Myometrial cell (primary cell): ENCODE results near the genes FOSL1, RIN1 and RBM4B.

DNA sequence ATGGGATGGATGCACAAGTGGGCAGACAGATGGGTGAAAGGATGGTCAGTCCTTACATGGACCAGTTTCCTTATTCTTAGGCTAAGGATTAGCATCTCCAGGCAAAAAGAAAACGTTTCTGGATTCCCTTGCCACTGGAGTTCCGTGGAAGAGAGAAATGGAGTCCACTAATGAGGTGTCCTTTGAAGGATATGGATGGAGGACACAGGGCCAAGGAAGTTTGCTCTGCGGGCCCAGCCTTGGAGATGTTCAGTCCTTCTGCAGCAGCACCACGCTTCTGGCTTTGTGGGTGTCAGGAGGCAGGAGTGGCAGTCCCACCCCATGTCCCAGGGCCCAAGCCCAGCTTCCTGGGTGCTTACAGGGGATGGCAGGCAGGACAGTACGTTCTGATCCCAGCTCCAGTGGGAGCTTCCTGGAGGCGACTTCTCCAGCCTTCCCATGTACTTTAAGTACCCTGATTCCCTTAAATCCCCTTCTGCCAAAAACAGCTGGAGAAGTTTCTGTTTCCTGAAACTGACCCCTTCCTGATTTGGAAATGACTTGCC is 5.4 kb downstream of the AP5B1 start:
- RAMPAGE, long total RNA: no peak

GRCh38 chr11:65790423-65791219 is 3.8 kb downstream of the OVOL1 start:
- RAMPAGE, long total RNA: no peak

DNA sequence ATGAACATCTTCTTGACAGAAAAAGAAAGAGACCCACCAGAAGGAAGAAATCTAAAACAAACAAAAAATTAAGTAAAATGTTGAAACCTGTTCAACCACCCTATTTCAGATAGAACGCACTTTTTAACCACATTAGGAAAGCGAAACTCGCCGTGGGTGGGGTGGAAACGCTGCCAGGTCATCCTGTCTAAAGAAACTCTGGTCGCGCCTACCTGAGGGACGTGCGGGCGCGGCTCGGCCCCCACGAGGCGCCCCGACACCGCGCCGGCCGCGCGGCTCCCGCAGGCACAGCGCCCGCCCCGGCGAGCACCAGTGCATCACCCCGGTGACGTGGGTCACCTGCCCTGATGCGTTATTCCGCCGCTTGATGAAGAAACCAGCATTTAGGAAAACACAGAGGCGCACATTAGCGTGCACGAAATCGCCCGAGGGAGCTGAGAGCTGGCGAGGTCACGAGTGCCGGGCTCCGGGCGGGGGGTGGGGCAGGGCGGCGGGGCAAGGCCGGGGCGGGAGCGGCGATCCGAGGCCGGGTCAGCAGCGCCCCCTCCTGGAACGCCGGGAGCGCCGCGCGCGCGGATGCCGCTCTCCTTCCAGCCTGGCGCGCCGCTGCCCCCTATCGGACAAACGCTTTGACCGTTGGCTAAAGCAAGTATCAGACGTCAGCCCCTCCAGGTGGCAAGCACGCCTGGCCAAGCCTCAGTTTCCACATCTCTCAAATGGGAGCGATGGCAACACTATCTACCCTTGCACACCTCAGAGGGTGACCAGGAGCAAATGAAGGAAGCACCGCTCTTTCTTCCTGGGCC is 15.8 kb upstream of the SNX32 start:
- RAMPAGE, long total RNA: no peak

GRCh38 chr11:65850407-65850590 is 7.7 kb downstream of the CFL1 start:
- RAMPAGE, long total RNA: no peak

- RAMPAGE, long total RNA: no peak
Observed at GRCh38 chr11:65870412-65871241, 2.0 kb downstream of the EFEMP2 start.

GRCh38 chr11:65900052-65900901 is at the start of gene FOSL1:
Gene FOSL1, minus strand, starts transcription at chr11:65900388.
- RAMPAGE, long total RNA: no peak

- RAMPAGE, long total RNA: no peak
Observed at GRCh38 chr11:65958240-65958814, 3.2 kb upstream of the SART1 start.

DNA sequence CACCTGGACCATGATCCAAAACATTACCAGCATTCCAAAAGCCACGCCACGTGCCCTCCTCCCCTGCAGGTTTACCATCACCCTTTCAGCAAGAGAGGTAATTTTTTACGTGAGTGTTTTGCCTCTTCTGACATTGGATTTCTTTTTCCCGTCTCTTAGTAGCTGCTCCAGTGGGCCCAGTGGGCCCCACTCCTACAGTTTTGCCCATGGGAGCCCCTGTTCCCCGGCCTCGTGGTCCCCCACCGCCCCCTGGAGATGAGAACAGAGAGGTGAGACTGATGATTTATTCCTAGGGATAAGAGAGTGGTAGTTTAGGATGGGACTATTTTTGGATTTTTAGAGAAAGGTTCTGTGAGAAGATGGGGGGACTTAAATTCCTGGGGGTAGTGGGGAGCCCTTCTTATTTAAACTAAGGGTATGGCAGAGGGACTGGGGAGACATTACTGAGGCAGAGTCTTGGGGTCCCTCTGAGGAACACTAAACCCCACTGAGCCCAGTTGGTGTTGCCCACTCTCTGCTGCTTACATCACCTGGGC is 5.0 kb downstream of the SF3B2 start:
- RAMPAGE, long total RNA: no peak

GRCh38 chr11:66260782-66261192 is 3.3 kb downstream of the KLC2 start:
- RAMPAGE, long total RNA: no peak

DNA sequence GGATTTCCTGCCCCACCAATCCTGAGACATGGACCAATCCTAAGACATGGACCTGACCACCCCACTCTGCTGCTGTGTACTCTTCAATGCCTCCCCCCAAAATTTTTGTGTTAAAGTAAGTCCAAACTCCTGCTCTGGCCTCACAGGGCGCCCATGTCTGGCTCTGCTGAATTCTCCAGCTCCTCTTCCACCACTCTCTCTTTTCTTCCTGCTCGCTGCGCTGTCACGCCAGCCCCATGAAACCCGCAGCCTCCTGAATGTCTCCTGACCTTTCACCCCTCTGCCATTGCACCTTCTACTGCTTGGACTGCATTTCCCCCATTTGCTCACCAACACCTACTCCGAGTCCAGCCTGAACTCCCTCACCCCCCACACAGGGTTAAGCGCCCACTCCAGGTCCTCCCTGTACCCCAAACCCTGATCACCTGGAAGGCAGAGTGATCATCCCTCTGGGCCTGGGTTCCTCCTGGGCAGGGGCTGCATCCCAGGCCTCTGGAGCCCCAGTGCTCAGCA is 3.5 kb downstream of the CNIH2 start:
- RAMPAGE, long total RNA: no peak

DNA sequence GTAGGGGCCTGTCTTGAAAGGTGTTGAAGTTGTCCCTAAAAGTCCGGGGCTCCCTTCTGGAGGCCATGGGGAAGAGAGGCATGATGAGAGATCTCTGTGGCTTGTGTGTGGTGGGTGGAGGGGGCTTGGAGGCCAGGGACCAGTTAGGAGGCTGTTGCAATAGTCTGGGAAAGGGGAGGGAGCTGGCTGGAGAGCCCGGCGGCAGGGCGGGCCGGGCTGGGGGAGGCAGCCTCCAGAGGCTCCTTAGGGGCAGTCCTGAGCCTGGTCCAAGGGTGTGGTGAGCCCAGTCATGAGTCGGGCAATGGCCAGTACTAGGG is 5.8 kb upstream of the CD248 start:
- RAMPAGE, long total RNA: no peak

DNA sequence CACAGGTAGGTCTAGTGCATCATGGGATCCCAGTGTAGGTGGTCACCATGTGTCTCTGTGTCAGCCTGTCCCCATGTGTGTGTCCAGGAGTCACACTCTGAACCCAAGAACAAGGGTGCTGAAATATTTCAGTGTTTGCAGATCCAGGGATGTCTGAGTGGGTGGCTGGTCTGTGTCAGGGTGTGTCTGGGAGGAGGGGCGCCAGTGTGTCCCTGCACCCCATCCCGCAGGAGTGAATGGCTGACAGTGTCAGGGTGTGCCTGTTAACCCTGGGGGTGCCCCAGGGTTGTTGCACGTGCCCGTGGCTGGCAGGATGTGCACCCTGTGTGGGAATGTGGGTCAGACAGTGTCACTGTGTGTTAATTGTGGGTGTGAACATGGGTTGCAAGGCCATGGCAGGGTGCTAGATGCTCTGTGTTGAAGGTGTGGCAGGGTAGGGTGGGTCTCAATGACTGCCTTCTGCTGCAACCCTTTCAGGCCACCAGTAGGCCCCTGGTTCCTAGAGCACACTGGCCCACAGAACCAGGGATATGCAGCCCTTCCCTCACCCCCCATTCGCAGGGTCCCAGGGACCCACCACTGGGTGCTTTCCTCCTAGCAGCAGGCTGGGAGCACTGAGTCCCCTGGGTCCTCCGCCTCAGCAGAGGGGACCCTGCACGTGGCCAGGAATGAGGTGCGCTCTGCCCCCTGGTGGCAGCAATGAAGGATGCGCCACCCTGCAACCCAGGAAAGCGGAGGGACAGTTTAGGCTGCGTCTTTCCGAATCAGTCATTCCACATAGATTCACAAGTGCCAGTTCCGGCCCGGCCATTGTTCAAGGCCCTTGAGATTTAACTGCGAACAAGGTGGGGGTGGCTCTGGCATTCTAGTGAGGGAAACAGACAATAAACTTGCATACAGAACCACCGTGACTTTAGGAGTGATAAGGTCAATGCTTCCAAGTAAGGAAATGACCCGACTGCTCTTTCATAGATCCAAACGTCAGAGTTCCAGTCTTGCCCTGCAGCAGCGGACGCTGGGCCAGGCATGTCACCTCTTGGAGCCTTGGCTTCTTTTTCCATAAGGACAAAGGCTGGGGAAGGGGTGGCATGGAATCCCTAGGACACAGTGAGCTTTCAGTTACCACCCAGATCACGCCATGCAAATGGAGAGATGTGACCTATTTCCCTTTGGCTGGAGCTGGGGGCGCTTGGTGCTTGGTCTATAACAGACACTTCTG is 8.0 kb downstream of the RIN1 start:
- RAMPAGE, long total RNA: no peak

DNA sequence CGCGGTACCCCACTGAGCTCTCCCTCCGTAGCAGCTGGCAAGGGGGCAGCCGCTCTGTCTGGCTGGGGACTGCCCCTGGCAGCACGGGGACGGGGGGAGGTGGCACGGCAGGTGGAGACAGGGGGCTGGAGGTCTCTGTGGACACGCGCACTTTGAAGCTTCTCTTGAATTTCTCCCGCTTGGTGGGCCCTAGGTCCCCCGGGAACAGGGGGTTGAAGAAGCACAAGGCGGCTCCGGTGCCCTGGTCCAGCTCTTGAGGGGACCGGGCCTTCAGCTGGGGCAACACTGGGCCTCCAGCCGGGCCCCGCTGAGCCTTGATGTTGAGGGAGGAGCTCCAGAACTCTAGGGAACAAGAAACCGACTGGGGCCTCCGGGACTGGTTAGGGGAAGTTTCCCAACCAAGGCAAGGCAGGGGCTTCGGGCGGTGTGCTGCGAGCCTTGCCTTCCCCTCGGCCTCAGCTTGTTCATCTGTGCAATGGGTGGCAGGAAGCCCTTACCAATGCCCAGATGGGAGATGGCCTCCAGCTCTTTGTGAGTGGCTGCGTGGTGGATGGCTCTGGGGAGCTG is 1.2 kb downstream of the RIN1 start:
- RAMPAGE, long total RNA: no peak

DNA sequence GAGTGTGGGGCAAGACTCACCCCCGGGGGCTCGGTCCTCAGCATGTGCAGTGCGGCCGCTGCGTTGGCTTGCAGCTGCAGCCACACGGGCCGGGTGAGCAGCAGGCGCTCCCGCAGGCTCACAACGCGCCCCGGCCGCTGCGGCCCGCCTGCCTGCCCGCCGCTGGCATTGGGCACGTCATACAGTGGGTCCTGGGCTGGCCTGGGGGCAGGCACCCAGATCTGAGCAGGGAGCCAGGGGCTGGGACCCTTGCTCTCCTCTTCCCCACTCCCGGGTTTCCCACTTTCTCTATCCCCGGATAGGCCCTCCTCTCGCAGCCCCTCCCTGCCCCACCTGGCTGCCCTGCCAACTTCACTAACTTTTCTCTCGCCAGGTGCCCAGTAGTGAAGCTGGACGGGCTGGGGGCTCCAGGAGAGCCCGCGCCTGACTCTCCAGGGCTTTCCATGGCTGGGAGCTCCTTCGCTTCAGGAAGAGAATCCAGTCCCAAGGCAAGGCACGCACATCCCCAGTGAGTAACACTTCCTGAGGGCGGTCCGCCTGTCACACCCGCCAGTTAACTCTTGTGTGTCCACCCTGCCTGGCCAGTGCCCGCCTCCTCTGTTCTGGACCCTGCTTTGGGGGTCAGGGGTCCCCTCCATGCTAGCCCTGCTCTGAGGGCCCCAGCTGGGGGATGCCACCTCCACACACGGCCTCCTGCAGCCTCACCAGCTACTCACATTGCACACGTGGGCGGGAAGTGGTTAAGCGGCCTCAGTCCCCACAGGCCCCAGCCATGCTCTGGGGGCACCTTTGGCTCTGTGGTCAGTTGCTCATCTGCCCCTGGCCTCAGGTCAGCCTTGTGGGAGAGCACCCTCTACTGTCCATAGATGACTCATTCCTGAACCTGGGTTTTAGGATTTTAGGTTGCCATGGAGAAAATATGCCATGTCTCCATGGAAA is at the start of gene RIN1:
RIN1 (minus strand) TSS at position 477 of the 939 bp plus-strand sequence.
- RAMPAGE, long total RNA: start-site peak on the minus strand centred at position 467 of the sequence, 37 bp wide, 19 and 34 reads in 2 replicates

GRCh38 chr11:66637669-66638562 is 587 bp upstream of the RBM4 start:
- RAMPAGE, long total RNA: no peak

- RAMPAGE, long total RNA: start-site peak on the minus strand at chr11:66677792-66677879, 152 and 107 reads in 2 replicates
Observed at GRCh38 chr11:66677462-66678296, at the start of gene RBM4B. Gene RBM4B, minus strand, starts transcription at chr11:66677887.

- RAMPAGE, long total RNA: no peak
Observed at GRCh38 chr11:66857580-66858243, 848 bp downstream of the LRFN4 start.

GRCh38 chr11:66868275-66869077 is 11.6 kb downstream of the LRFN4 start:
- RAMPAGE, long total RNA: no peak

- RAMPAGE, long total RNA: no peak
Observed at GRCh38 chr11:66951863-66952145, 6.4 kb downstream of the PC start.

DNA sequence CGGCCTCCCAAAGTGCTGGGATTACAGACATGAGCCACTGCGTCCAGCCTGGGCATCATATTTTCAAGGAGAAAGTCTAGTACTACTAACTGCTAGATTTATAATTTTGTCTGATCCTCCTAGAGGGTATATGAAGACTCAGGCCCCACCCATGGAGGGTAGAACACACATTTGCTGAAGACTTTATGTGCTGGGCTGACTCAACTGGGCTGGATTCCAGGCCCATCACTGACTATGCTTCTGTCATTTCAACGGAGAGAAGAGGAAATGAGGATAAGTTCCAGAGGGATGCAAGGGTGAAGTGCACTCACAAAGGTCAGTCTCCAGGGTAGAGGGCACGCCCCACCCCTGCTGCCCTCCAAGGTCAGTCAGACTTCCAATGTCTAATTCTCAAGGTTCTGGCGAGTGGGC is 7.5 kb upstream of the C11orf86 start:
- RAMPAGE, long total RNA: no peak